ENCODE measurements around the gene LYZL4.

- PRO-cap: no peak
- RAMPAGE, long total RNA, 2 experiments: no peak in any of the 2 experiments
These were observed 22.3 kb downstream of the RPSA start for GRCh38 chr3:39428761-39429301.

GRCh38 chr3:39501674-39502690 is 34.5 kb downstream of the MOBP start:
- PRO-cap: no peak
- RAMPAGE, long total RNA, 2 experiments: no peak in any of the 2 experiments

- PRO-cap: no peak
- RAMPAGE, long total RNA, 2 experiments: no peak in any of the 2 experiments
These were observed 170.1 kb upstream of the MYRIP start for GRCh38 chr3:39639206-39639844.

- PRO-cap: no peak
- RAMPAGE, long total RNA, 2 experiments: no peak in any of the 2 experiments
These were observed 38.7 kb downstream of the CTNNB1 start for GRCh38 chr3:41237958-41238423.

- PRO-cap: no peak
- RAMPAGE, long total RNA, 2 experiments: no peak in any of the 2 experiments
These were observed 44.6 kb downstream of the CTNNB1 start for GRCh38 chr3:41243621-41244535.

DNA sequence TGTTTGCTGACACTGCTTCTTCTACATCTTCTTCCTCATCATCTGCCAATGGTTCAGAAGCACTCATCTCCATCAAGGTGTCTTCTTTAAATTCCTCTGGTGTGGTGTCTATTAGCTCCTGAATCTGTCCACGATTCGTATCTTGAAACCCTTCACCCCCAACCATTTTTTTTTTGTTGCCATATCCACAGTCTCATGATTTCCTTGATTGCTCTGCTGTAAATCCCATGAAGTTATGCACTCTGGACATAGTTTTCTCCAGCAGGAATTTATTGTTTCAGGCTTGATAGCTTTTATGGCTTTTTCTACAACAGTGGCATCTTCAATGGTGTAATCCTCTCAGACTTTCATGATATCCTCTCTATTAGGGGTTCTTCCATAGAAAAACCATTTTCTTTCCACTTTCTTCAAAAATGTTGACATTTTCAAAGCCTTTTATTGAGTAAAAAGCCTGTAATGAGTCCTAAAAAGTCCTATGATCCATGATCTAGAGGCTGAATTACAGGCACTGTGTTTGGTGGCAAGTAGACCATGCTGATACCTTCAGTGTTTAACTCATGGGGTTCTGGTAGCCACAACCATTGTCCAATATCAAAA is 337.8 kb downstream of the CTNNB1 start:
- PRO-cap: no peak
- RAMPAGE, long total RNA, 2 experiments: no peak in any of the 2 experiments

DNA sequence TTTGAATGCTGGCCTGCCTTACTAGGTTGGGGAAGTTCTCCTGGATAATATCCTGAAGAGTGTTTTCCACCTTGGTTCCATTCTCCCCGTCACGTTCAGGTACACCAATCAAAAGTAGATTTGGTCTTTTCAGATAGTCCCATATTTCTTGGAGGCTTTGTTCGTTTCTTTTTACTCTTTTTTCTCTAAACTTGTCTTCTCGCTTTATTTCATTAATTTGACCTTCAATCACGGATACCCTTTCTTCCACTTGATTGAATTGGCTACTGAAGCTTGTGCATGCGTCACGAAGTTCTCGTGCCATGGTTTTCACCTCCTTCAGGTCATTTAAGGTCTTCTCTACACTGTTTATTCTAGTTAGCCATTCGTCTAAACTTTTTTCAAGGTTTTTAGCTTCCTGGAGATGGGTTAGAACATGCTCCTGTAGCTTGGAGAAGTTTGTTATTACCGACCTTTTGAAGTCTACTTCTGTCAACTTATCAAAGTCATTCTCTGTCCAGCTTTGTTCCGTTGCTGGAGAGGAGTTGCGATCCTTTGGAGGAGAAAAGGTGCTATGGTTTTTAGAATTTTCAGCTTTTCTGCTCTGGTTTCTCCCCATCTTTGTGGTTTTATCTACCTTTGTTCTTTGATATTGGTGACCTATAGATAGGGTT is 364.2 kb downstream of the CTNNB1 start:
- PRO-cap: no peak
- RAMPAGE, long total RNA, 2 experiments: no peak in any of the 2 experiments

- PRO-cap: no peak
- RAMPAGE, long total RNA, 2 experiments: no peak in any of the 2 experiments
These were observed 375.6 kb downstream of the CTNNB1 start for GRCh38 chr3:41574977-41575312.

DNA sequence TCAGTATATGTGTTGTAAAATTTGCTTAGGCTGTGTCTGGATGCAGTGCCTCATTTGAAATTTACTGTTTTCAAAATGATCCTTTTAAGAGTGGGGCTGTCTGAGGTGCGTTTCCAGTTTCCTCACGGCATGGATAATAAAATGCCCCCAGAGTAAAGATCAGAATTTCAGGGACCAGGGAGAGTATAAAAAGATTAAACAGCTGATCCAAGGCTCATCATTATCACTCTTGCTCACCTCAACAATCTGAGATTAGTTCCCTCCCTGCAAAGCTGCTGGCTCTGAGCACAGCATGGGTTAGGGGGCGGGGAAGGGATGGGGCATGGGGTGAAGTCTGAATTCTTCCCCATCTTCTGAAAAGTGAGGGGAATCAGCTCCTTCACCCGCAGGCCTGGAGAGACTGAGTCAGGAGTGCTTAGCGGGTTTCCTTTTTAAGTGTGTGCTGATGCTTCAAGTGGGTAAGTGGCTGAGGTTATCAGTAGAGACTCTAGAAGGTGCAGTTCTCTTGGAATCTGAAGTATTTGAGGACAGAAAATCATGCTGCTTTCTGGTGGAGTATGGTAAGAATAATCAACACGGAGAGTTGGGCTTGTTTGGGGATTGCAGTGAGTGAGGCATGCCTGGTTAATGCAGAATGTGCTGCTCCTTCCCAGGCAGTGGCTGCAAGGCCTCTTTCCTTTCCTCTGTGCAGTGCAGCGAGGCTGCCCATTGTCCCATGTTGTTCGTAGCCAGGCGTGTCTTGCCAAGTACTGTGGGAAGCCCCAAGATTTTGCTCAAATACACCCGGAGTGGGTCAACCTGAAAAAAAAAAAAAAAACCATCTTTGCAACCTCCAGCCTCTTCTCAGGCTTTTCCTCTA is 59.2 kb upstream of the TRAK1 start:
- PRO-cap: no peak
- RAMPAGE, long total RNA, 2 experiments: no peak in any of the 2 experiments

DNA sequence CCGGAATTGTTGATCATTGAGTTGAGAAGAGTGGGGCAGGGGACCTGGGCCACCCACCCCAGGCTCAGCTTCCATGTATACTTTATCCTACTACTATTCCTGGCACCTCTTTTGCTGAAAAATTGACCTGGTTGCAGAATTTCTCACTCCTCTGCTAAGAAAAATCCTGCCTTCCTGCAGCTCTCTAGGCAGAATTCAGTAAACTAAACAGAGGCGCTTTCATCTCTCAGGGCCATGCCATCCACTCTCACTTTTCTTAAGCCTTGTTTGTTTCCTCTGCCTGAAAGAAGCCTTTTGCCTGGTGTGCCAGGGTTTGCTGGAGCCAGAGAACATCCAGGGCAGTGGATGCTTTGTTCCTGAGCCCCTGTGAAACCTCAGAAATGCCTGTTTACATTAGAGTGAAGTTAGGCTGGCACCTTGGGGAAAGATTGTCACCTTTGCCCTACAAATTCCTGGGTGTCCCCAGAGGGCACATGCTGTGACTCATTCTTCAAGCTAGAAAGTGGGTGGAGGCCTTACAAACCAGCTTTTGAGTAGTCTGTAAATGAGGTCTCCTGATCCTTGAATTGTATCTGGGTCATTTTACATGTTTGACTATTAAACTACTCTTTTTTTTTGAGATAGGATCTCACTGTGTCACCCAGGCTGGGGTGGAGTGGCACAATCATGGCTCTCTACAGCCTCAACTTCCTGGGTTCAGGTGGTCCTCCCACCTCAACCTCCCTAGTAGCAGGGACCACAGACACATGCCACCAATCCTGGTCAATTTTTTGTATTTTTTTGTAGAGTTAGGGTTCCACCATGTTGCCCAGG is 10.7 kb upstream of the TRAK1 start:
- PRO-cap: no peak
- RAMPAGE, long total RNA, 2 experiments: no peak in any of the 2 experiments

DNA sequence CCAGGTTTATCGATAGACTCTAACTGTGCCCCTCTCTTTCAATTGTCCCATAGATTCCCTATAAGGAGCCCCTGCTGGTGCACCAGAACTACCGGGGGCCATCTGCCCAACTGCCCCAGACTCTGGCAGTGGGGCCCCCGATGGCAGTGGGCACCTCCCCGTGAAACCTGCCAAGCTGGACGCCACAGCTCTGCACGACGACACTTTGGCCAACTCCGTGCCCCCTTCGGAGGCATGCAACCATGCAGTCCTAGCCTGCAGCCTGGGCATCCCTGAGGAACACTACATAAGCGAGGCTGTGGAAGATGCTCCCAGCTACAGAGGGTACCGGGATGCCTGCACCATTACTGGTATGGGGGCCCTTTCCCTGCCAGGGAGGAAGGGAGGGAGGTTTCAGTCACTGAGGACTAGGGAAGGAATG is 4.1 kb upstream of the TRAK1 start:
- PRO-cap: no peak
- RAMPAGE, long total RNA, 2 experiments: no peak in any of the 2 experiments

DNA sequence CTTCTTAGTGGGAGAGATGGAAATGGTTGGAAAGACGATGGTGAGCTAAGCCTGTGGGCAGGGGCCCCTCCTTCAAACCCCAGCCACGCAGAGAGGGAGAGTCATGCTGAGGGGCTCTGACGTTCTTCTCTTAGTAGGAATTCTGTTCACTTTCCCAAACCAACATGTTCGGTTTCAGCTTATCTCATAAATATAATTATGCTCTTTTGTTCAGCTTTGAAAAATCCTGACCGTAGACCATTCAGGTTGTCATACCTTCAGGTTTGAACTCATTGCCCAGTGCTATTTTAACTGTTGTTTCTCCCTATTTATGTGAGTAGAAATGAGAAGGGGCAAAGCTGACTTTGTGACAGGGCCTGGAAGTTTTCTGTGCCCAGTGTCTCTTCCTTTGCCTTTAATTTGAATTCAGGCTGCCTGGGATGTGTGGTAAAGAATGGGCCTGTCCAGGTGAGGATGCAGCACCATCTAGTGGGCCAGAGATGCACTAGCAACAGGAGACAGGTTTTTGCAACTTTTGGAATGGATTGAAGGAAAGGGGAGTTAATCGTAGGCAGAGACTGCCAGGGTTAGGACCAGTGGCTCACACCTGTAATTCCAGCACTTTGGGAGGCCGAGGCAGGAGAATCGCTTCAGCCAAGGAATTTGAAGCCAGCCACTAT is 8.5 kb downstream of the TRAK1 start:
- PRO-cap: no peak
- RAMPAGE, long total RNA, 2 experiments: no peak in any of the 2 experiments

DNA sequence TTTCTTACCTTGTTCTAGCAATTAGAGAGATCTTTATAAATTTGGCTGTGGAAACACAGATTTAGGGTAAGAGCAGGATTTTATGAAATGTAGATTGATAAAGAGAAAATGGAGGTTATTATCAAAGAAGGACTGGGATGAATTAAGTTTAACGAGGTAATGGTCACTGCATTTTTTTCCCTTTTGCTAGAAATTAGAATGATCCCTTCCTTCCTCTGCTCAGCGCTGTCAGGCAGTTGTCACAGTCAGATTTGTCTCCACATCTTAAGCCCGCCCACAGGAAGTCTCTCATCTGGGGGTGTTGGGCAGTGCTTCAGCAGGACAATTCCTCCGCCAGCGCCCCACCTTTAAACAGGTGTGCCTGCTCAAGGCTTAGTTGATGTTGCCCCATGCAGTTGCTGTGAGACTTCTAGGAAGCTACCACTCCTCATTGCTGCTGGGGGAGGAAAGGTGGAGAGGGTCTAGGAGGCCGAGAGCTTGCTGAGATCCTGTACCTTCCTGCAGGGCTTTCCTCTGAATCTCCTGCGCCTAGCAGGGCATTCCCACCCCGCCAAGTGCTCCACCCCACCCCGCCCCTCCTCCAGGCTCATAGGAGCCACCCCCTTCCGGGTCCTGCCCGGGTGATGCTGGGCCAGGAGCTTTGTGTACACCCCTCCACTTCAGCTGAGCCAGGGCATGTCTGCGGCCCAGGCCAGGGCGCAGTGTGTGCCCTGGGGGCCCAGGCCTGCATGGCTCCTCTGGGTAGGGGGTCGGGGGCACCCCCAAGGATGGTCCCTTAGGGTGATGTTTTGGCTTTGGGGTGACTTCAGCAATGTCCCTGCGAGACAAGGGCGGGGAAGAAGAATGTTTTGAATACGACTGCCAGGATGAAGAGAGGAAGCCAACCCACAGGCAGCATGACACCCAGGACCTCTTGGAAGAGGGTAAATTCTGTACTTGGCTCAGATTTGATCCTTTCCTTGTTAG is 68.7 kb downstream of the TRAK1 start:
- PRO-cap: bidirectional peak, plus-strand start at position 662 of the sequence, minus-strand start at position 524 of the sequence
- RAMPAGE, long total RNA, 2 experiments: start-site peak on the plus strand in 2 of 2 experiments, centred at positions 637 to 640 of the sequence, 105 to 182 reads per replicate

DNA sequence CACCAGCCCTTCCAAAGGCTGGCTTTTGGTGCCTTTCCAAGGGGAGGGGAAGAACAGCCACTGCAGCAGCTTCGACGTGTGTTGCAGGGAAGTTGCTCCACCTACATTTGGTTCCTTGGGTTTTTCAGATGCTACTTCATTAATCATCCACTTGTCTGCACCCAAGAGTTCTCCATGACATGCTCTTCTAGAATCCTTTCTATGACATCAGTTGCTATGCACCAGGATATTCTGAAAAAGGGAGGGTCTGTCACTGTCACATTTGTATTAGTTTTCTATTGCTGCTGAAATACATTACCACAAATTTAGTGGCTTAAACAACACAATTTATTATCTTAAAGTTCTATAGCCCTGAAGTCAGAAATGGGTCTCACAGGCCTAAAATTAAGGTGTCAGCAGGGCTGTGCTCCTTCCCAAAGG is at the start of gene LYZL4:
Gene LYZL4, minus strand, starts transcription at position 189 of the 420 bp plus-strand sequence.
- PRO-cap: no peak
- RAMPAGE, long total RNA, 2 experiments: no peak in any of the 2 experiments

DNA sequence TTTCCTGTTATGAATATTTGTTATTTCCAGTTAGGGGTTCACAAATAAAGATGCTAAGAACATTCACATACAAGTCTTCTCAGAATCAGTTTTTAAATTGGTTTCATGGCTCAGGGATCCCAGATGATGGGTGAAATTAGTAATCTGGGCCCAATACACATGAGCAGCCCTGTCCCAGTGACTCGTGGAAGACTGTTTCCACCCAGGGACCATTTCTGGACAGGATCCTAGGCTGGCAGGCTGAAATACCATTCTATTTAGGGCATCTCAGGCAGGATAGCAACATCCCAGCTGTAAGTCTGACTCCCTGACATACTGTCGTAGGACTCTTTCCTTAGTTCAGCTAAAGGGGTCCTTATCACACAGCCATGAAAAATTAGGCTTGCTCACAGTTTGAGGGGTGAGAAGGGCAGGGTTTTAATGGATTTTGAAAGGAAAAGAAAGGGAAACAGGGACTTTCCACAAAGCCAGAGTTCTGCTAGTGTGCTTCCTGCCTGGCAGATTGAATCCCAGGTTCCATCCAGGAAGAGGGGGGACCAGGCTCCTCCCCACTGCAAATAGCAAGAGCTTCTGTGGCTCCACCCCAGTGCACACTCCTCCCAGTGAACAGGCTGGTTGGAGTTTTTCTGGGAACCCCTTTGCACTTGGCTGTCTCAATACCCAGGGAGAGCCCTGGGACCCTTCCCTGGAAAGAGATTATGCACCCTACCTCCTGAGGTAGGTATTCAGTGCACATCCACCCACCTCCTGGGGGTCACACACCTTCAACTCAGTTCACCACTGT is 41.3 kb upstream of the LYZL4 start:
- PRO-cap: no peak
- RAMPAGE, long total RNA, 2 experiments: no peak in any of the 2 experiments

DNA sequence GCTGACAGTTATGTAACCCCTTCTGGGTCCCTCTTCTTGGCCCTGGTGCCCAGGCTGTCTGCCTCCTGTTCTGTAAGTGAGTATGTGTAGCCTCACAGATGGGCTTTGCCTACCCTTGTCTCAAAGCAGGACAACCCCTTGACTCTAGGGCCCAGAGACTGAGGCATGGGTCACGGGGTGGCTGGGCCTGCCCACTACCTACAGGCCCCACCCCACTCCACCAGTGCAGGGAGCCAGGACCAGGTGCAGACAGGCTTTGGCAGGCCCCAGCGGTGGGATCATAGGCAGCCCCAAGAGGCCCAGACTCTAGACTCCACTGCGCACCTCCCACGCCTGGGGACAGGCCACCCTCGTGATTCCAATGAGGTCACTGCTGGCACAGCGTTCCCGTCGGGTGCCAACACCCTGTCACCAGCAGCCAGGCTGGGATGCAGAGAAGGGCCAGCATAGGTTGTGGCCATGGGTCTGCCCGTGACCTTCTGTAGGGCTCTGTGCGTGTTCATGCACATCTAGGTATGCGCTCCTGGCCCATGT is 12.8 kb downstream of the VIPR1 start:
- PRO-cap: unidirectional peak, minus-strand start at position 315 of the sequence
- RAMPAGE, long total RNA, 2 experiments: no peak in any of the 2 experiments

DNA sequence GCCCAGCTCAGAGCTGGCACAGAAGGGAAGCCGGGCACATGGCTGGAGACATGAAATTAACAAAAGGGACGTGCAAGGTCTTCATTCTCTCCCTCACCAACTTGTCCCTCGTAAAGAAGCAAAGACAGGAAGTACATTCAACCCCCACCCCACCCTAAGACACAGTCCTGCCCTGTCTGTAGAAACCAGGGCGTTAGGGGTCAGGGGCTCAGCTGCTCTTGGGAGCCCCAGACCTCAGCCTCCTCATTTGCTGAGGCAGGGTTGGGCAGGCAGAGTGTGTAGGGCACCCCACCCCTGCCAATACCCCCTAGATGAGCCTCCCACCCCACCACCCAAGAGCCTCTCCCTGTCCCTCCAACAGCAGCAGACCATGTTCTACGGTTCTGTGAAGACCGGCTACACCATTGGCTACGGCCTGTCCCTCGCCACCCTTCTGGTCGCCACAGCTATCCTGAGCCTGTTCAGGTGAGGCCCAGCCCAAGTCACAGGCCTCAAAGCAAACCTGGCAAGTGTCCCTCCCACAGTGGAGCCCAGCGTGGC is 24.7 kb downstream of the VIPR1 start:
- PRO-cap: no peak
- RAMPAGE, long total RNA, 2 experiments: no peak in any of the 2 experiments

DNA sequence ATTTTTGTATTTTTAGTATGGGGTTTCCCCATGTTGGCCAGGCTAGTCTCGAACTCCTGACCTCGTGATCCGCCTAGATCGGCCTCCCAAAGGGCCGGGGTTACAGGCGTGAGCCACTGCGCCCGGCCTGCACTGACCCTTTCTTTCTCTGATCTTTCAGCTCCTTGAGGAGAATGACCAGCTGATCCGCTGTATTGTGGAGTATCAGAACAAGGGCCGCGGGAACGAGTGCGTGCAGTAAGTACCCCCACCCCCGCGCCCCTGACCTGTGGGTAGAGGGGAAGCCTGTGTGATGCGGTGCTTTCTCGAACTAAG is 662 bp downstream of the SS18L2 start:
- PRO-cap: no peak
- RAMPAGE, long total RNA, 2 experiments: no peak in any of the 2 experiments

DNA sequence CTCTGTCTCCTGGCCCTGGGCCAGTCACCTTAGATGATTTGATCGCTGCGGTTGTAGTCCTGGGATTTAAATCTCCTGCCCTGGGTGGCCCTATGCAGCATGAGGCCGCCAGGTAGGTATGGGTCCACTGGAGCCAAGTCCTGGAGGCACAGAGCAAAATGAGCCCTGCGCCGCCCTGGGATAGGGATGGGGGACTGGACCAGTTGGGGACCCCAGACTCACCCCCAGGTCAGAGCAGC is 194 bp downstream of the ZBTB47 start:
- PRO-cap: no peak
- RAMPAGE, long total RNA, 2 experiments: no peak in any of the 2 experiments

DNA sequence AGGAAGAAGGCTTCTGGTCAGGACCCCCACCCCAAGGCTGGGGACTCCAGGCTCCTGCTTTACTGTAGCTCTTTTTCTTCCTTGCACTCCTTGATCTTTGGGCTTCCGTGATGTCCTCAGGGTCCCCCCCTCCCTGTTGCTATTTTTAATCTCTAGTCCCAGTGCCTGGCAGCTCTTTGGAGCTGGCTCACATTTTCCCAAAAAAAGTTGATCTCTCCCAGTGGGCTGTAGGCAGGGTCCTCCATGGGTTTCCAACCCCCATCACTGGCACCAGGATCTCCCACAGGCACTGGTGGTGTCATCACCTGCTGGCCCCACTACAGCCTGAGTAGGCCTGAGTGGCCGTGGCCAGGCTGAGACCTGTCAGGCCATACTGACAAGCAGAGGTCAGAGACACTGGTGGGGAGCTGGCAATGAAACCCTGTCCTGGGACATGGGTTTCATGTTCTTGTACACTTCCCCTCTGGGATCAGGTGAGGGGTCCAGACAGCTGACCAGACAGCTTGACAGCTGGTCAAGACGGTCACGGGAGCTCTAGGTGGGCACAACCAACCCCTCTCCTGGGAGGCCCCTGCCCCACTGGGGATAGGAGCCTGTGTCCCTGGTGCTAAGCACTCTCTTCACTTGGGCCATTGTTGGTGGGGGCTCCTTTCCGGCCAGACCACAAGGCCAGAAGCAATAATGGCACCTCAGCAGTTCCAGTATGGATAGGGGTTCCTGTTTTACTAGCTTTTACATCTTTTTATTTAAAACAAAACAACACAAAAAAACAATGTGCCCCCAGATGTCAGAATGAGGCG is 13.0 kb downstream of the ZBTB47 start:
- PRO-cap: no peak
- RAMPAGE, long total RNA, 2 experiments: no peak in any of the 2 experiments